NCI-H460 (cell line): ENCODE results near the gene ASB18.

RAMPAGE:
- cytosol, long total RNA, result no peak
- long total RNA, result no peak
- nucleus, long total RNA, result no peak
Measured at GRCh38 chr2:235384280-235385266, 109.3 kb upstream of the AGAP1 start.

RAMPAGE:
- cytosol, long total RNA, result no peak
- long total RNA, result no peak
- nucleus, long total RNA, result no peak
Measured at GRCh38 chr2:235506617-235507165, 12.8 kb downstream of the AGAP1 start.

GRCh38 chr2:235666533-235666839, 172.6 kb downstream of the AGAP1 start:
RAMPAGE:
- cytosol, long total RNA, result no peak
- long total RNA, result no peak
- nucleus, long total RNA, result no peak

GRCh38 chr2:235863507-235863898, 304.7 kb downstream of the GBX2 start:
RAMPAGE:
- cytosol, long total RNA, result no peak
- long total RNA, result no peak
- nucleus, long total RNA, result no peak

RAMPAGE:
- cytosol, long total RNA, result no peak
- long total RNA, result no peak
- nucleus, long total RNA, result no peak
Measured at GRCh38 chr2:235940248-235940934, 227.8 kb downstream of the GBX2 start.

DNA sequence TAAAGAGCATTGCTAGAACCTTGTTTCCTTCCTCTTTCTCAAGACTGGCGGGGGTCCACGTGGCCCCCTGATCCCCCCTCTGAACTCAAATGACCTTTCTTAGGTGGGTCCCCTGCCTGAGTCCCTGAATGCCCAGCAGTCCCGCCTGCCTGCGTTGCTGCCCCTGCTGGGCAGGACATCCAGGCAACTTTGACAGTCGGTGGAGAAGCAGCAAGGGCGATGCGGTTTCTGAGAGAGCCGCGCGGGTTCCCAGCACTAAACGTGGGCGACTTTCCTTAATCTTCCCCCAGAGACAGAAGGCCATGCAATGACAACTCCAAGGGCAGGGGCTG, 27.7 kb downstream of the ASB18 start:
RAMPAGE:
- cytosol, long total RNA, result no peak
- long total RNA, result no peak
- nucleus, long total RNA, result no peak

GRCh38 chr2:236237427-236237887, 26.7 kb downstream of the ASB18 start:
RAMPAGE:
- cytosol, long total RNA, result no peak
- long total RNA, result no peak
- nucleus, long total RNA, result no peak

GRCh38 chr2:236264237-236264776, at the start of gene ASB18:
Gene ASB18, minus strand, starts transcription at chr2:236264406.
RAMPAGE:
- cytosol, long total RNA, result no peak
- long total RNA, result no peak
- nucleus, long total RNA, result no peak

RAMPAGE:
- cytosol, long total RNA, result no peak
- long total RNA, result no peak
- nucleus, long total RNA, result no peak
Measured at GRCh38 chr2:236536770-236537401, 29.6 kb upstream of the IQCA1 start.

DNA sequence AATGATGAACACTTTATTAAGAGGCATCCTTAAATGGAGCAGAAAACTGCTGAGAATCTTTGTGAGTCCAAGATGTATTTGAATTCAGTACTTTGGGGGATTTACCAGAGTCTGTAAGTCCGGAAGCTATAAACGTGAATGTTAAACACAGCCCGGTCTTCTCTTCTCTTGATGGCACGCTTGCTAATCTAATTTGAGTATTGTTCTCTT, 663 bp downstream of the ACKR3 start:
RAMPAGE:
- cytosol, long total RNA, result no peak
- long total RNA, result no peak
- nucleus, long total RNA, result no peak

DNA sequence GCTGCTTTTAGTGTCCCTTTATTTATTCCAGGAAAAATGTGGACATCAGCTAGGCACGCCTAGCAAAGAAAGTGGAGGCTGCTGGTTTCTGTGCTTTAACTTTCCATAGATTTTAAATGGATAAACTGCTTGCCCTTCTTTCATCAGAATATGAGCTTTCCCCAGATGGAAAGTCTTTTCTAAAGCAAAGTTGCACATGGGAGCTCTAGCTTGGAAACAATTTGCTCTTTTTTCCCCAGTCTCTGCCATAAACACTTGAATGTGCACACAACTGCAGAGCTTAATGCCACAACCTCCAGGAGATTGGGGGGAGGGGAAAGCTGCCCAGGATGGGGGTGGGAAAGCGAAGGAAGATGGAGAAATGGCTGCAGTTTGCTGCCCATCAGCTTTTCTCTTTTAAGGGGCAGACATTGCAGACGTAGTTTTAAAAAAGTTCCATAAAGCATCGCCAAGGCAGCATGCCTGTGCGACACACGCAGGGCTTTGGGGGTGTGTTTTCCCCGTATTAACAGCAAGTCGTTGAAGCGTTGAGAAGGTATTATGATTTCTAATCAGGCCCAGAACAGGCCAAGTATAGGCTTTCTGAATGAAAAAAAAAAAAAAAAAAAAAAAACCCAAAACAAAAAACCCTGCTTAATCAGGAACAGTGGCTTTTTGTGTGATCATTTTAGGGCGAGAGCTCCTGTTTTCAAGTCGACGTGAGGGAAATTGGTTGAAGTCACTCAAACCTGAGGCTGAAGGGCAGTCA, 1.6 kb downstream of the ACKR3 start:
RAMPAGE:
- cytosol, long total RNA, result no peak
- long total RNA, result no peak
- nucleus, long total RNA, result no peak

DNA sequence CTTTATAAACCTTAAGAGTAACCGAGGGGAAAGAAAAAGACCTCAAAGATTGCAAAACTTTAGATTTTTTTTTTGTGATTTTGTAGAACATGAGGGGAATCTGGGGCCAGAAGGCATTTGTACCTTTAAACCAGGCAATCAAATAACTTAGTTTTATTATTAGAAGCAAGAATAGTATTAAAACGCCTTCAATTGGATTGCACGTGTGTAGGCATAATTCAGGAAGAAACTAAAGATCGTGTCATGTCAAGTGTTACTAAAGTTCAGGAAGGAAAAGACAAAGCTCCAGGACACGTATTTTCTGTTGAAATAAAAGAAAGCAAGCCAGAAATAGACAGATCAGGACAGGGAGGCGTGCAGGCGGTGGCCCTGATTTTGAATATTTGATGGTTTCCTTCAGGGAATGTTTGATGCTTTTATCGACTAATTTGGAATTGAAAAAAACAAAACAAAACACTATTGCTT, 2.2 kb downstream of the ACKR3 start:
RAMPAGE:
- cytosol, long total RNA, result no peak
- long total RNA, result no peak
- nucleus, long total RNA, result no peak

DNA sequence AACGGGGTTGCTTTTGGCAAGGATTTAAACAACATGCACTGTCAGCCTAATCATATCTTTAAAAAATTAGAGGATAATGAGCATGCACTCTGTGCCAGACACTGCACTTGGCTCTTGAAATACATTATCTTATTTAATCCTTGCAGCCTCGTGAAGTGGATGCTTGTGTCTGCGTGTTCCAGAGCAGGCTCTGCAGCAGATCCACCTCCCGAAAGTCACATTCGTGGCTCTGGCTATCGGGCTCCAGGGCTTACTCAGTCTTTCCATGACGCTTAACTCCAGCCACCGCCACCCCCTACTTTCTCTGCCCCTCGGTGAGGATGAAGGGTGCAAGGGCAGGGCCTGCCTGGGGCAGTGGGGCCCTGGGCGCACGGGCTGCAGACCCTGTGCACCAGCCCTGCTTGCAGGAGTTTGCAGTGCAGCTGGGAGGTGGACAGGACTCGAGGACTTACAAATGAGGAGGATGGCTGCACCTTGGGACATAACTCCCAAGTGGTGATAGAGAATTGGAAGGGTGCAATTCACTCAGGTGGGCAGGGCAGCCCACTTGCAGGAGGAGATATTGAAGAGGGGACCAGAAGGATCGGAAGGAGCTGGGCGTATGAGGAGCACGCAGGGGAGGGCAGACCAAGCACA, 61.8 kb downstream of the ACKR3 start:
RAMPAGE:
- cytosol, long total RNA, result no peak
- long total RNA, result no peak
- nucleus, long total RNA, result no peak

RAMPAGE:
- cytosol, long total RNA, result no peak
- long total RNA, result no peak
- nucleus, long total RNA, result no peak
Measured at GRCh38 chr2:236703355-236703934, 133.8 kb downstream of the ACKR3 start.

RAMPAGE:
- cytosol, long total RNA, result no peak
- long total RNA, result no peak
- nucleus, long total RNA, result no peak
Measured at GRCh38 chr2:236715670-236716029, 146.0 kb downstream of the ACKR3 start.

RAMPAGE:
- cytosol, long total RNA, result no peak
- long total RNA, result no peak
- nucleus, long total RNA, result no peak
Measured at GRCh38 chr2:236787701-236788335, 218.2 kb downstream of the ACKR3 start.

DNA sequence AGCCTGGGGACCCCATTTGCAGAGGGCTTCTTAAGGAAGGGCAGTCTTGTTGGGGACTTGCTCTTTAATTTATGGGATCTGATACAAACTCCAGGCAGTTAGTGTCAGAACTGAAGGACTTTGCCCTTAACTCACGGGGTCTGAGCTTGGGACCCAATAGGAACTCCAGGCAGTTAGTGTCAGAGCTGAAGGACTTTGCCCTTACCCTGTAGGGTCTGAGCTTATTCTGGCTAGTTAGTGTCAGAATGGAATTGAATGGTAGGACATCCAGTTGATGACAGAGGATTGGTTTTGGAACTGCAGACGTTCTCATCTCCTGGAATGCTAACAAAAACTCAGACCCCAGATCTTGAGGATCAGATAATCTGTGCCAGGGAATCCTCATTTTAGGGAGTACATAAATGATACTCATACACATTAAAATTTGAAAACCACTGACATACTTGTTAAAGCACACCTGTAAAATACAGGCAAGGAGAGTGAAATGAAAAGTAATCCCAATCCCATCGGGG, 256.8 kb upstream of the COPS8 start:
RAMPAGE:
- cytosol, long total RNA, result no peak
- long total RNA, result no peak
- nucleus, long total RNA, result no peak

RAMPAGE:
- cytosol, long total RNA, result no peak
- long total RNA, result no peak
- nucleus, long total RNA, result no peak
Measured at GRCh38 chr2:236928385-236929149, 157.1 kb upstream of the COPS8 start.

GRCh38 chr2:237057913-237058578, 27.6 kb upstream of the COPS8 start:
RAMPAGE:
- cytosol, long total RNA, result no peak
- long total RNA, result no peak
- nucleus, long total RNA, result no peak

RAMPAGE:
- cytosol, long total RNA, result no peak
- long total RNA, result no peak
- nucleus, long total RNA, result no peak
Measured at GRCh38 chr2:237208213-237208716, 122.6 kb downstream of the COPS8 start.